ENCODE data around the gene DYNC2LI1.

GRCh38 chr2:43219359-43219653 is 7.1 kb downstream of the ZFP36L2 start:
- RRBS, 2 experiments, result no CpG with 5 or more reads among the region's 11 CpGs
CAGE:
- cytosol, long polyA minus RNA, result no peak
- cytosol, long polyA plus RNA, result no peak
- long polyA plus RNA, result no peak
- nucleus, long polyA minus RNA, result no peak
- nucleus, long polyA plus RNA, result no peak

GRCh38 chr2:43239737-43240696 is 13.6 kb upstream of the ZFP36L2 start:
- RRBS, 2 experiments, result no CpG with 5 or more reads among the region's 14 CpGs
CAGE:
- cytosol, long polyA minus RNA, result no peak
- cytosol, long polyA plus RNA, result no peak
- long polyA plus RNA, result no peak
- nucleus, long polyA minus RNA, result no peak
- nucleus, long polyA plus RNA, result no peak

GRCh38 chr2:43251215-43251716 is 24.9 kb upstream of the ZFP36L2 start:
- RRBS, 2 experiments, result no CpG with 5 or more reads among the region's 5 CpGs
CAGE:
- cytosol, long polyA minus RNA, result no peak
- cytosol, long polyA plus RNA, result no peak
- long polyA plus RNA, result no peak
- nucleus, long polyA minus RNA, result no peak
- nucleus, long polyA plus RNA, result no peak

GRCh38 chr2:43253895-43254348 is 27.5 kb upstream of the ZFP36L2 start:
- RRBS, 2 experiments, result no CpG with 5 or more reads among the region's 3 CpGs
CAGE:
- cytosol, long polyA minus RNA, result no peak
- cytosol, long polyA plus RNA, result no peak
- long polyA plus RNA, result no peak
- nucleus, long polyA minus RNA, result no peak
- nucleus, long polyA plus RNA, result no peak

DNA sequence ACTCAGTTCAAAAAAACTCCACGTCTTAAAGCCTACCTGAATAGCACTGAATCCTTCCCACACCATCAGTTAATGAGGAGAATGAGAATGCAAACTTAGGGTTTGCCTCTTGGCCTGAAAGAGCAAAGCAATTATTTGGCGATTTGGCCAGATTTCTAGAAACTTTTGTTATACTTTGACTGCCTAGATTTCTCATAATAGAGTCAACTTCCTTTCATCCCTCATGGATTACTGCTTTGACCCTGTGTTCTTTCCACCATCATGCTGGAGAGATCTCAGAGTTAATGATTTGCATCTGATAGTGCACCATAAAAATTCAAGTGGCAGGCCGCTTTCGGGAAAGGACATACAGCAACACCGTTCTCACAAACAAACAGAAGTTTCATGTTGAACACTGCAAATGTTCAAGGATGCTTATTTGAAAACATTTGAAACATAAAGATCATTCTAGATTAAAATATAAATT is 143.7 kb upstream of the ZFP36L2 start:
- RRBS, 2 experiments, result no CpG with 5 or more reads among the region's 5 CpGs
CAGE:
- cytosol, long polyA minus RNA, result no peak
- cytosol, long polyA plus RNA, result no peak
- long polyA plus RNA, result no peak
- nucleus, long polyA minus RNA, result no peak
- nucleus, long polyA plus RNA, result no peak

DNA sequence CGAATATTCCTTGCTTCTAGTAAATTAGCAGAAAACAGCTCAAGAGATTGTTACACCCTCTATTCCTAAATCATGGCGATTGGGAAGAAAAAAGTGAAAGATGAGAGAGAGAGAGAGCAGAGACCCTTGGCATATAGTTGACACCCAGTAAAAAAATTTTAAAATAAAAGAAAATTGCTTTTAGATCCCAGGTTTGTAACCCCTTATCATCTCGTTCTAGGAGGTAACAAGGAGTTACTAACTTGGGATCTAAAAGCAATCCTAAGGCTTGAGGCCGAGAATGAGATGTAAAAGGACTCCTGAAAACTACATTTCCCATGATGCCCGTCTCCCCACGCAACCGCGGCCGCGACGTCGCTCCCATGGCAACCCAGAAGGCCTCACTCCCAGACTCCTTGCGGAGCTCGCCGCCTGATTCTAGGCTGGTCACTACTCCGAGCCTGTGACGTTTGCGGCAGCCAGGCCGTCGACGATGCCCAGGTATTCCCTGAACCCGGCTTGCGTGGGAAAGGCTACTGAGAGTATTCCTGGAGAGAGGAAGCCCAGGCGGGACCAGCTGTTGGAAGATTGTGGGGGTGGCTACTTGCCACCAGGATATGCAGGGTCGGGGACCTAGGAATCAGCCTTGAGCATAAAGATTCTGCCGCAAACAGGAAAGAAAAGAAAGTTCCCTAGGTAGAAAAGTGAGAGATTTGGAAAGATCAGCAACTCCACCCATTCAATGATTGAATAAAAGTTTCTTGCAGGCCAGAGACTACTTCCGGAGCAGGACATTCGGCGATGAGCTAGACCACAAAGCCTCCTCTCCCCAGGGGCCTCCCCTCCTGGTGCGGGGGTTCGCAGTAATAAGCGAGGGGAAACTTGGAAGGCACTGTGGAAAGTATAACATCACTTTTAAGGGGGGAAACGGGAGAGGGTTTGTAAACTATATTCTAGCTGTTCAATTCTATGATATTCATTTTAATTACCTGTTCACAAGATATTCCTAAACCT is at the start of gene DYNC2LI1:
Gene DYNC2LI1, plus strand, starts transcription at position 373 of the 993 bp plus-strand sequence.
- RRBS, 2 experiments, result no CpG with 5 or more reads among the region's 33 CpGs
CAGE:
- cytosol, long polyA minus RNA, result no peak
- cytosol, long polyA plus RNA, result no peak
- long polyA plus RNA, result start-site peak on the plus strand centred at position 425 of the sequence, 107 bp wide, 89 and 133 reads in 2 replicates
- nucleus, long polyA minus RNA, result no peak
- nucleus, long polyA plus RNA, result start-site peak on the plus strand centred at position 413 of the sequence, 26 bp wide, 64 and 112 reads in 2 replicates

DNA sequence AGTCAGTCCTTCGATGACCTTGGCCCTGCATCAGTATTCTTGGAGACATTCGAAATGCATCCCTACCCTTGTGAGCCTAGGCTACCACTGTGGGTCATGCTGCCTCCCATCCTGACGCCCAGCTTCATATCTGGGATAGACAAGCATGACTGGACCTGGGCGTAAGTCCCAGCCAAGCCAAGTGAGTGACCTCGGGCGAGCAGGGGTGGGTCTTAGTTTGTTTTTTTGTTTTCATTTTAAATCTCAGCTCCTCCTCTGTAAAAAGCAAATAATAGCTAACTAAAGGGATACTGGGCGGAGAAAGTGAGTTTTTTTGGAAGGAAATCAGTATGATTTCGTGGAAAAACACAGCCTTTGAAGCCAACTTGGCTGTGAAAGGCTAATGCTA is 13.5 kb downstream of the ABCG5 start:
- RRBS, 2 experiments, result no CpG with 5 or more reads among the region's 8 CpGs
CAGE:
- cytosol, long polyA minus RNA, result no peak
- cytosol, long polyA plus RNA, result no peak
- long polyA plus RNA, result no peak
- nucleus, long polyA minus RNA, result no peak
- nucleus, long polyA plus RNA, result no peak

GRCh38 chr2:43840104-43840669 is 1.4 kb downstream of the ABCG8 start:
- RRBS, 2 experiments, result no CpG with 5 or more reads among the region's 9 CpGs
CAGE:
- cytosol, long polyA minus RNA, result no peak
- cytosol, long polyA plus RNA, result no peak
- long polyA plus RNA, result no peak
- nucleus, long polyA minus RNA, result no peak
- nucleus, long polyA plus RNA, result no peak

DNA sequence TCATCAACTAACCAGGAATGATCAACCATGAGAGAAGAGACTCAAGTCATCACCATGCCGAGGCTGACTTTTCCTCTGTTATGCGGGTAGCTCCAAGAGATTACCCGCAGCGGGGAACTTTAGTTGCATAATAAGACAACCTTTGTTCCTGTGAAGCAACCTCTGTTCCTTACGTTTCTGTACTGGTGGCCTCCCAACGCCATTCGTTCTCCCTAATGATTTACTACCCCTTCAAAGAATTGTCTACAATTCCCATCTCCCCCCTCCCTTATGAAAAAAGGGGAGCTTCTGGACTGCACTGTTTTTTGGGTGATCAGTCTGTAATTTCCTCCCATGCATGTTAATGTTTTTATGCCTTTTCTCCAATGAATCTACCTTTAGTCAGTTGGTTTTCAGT is 66.1 kb upstream of the LRPPRC start:
- RRBS, 2 experiments, result no CpG with 5 or more reads among the region's 7 CpGs
CAGE:
- cytosol, long polyA minus RNA, result no peak
- cytosol, long polyA plus RNA, result no peak
- long polyA plus RNA, result no peak
- nucleus, long polyA minus RNA, result no peak
- nucleus, long polyA plus RNA, result no peak

GRCh38 chr2:44102889-44103338 is 65.8 kb upstream of the PPM1B start:
- RRBS, 2 experiments, result no CpG with 5 or more reads among the region's 5 CpGs
CAGE:
- cytosol, long polyA minus RNA, result no peak
- cytosol, long polyA plus RNA, result no peak
- long polyA plus RNA, result no peak
- nucleus, long polyA minus RNA, result no peak
- nucleus, long polyA plus RNA, result no peak

- RRBS, 2 experiments, result no CpG with 5 or more reads among the region's 3 CpGs
CAGE:
- cytosol, long polyA minus RNA, result no peak
- cytosol, long polyA plus RNA, result no peak
- long polyA plus RNA, result no peak
- nucleus, long polyA minus RNA, result start-site peak on the plus strand at chr2:44203381-44203493, 16 reads; start-site peak on the plus strand at chr2:44203586-44203633, 8 reads; start-site peak on the plus strand at chr2:44203696-44203778, 11 reads; start-site peak on the plus strand at chr2:44203908-44203961, 23 reads
- nucleus, long polyA plus RNA, result no peak
These were observed 34.9 kb downstream of the PPM1B start for GRCh38 chr2:44203372-44204091.

CAGE:
- cytosol, long polyA minus RNA, result no peak
- cytosol, long polyA plus RNA, result no peak
- long polyA plus RNA, result no peak
- nucleus, long polyA minus RNA, result no peak
- nucleus, long polyA plus RNA, result no peak
These were observed 42.5 kb downstream of the PPM1B start for GRCh38 chr2:44211268-44211514.

GRCh38 chr2:44244115-44244744 is 31.1 kb upstream of the SLC3A1 start:
- RRBS, 2 experiments, result no CpG with 5 or more reads among the region's 12 CpGs
CAGE:
- cytosol, long polyA minus RNA, result no peak
- cytosol, long polyA plus RNA, result no peak
- long polyA plus RNA, result no peak
- nucleus, long polyA minus RNA, result no peak
- nucleus, long polyA plus RNA, result no peak

DNA sequence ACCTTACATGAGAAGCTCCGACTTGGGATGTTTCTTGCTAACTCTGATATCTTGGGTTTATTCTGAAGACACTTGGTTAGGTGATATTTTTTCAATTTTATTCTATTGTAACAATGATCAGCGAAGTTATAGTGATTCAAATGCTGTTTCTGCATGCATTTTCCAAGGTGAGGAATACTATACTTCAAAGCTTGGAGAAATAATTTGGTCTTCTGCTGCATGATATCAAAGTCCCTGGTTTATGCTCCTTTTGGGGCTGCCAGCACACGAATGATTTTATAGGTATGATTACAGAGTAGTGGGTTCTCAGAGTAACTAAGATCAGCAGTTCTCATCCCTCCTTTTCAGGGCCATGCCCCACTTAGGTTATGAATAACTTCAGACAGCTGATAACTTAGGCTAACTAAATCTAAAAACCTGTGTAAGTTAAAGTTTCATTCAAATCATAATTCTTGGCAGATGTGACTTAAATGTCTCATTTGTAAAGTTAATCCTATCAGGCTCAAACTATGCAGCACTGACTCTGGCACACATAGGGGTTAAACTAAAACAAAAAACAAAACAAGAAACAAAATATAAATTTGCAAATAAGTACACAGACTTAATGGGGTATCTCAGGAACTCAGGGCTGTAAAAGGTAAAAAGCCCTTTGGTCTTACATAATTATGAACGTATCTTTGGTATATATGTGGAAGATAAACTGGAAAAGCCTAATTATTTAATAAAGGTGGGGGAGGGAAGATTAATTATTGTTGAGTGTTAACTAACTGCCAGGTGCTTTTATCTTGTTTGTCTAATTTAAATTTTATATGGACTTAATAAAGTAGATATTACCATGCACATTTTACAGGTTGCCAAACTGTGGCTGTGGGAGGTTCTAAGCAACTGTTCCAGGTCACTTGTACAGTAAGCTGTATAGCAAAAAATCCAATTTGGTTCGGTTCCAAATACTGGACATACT is 1.5 kb downstream of the PREPL start:
- RRBS, 2 experiments, result no CpG with 5 or more reads among the region's 5 CpGs
CAGE:
- cytosol, long polyA minus RNA, result start-site peak on the minus strand centred at position 526 of the sequence, 116 bp wide, 13 reads
- cytosol, long polyA plus RNA, result no peak
- long polyA plus RNA, result no peak
- nucleus, long polyA minus RNA, result start-site peak on the minus strand centred at position 270 of the sequence, 763 bp wide, 33 reads
- nucleus, long polyA plus RNA, result no peak

- RRBS, 2 experiments, result no CpG with 5 or more reads among the region's 11 CpGs
CAGE:
- cytosol, long polyA minus RNA, result no peak
- cytosol, long polyA plus RNA, result no peak
- long polyA plus RNA, result no peak
- nucleus, long polyA minus RNA, result no peak
- nucleus, long polyA plus RNA, result no peak
These were observed 164.0 kb upstream of the SIX3 start for GRCh38 chr2:44777475-44778012.

DNA sequence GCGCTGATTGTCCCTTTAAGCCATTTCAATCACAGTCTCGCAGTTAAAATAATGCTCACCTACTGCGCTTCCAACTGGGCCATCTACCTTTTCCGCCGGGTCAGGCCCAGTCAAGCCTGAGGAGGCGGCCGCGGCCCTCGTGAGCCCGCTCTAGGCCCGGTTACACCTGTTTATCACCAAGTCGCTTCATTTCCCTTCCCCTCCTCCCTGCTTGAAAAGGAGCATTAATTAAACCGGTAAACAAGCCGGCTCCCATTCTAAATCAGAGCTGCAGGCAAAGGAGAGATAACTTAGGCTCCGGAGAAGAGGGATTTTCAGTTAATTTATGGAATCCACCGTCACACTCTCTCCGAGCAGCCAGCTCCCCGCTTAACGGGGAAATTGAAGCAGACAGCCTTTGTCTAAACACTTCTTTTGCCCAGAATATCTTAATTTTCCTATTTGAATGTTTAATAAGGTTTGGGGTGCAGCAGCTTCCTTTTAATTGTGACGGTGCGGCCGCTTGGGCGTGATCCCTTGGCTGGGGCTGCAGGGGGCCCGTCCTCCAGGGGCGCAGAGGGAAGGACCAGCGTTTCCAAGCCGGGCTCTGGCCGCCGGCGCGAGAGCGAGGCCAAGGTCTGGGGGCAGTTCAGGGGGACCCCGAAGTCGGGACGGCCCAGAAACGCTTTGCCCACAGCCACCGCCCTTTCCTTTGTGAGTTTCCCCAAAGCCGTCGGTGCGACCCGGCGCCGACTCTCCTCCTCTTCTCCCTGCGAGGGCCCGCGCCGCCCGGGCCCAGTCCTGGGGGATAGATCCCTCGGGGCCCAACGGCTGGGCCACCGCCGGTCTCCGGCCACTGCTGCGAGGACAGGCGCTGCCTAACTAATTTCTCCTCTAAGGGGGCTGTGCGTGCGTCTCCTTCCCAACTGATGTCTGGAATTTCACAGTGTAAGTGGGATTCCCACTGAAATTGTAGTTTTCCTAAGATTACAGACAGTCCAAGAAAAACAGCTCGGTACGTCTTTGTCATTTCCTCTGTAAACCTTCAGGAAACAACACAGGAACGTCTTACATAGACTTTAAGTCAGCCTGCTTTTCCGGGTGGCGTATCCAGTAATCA is 139.8 kb upstream of the SIX3 start:
- RRBS, 2 experiments, result 82 to 83% methylated on average over 20 to 23 of the region's 62 CpGs
CAGE:
- cytosol, long polyA minus RNA, result no peak
- cytosol, long polyA plus RNA, result no peak
- long polyA plus RNA, result no peak
- nucleus, long polyA minus RNA, result no peak
- nucleus, long polyA plus RNA, result no peak

DNA sequence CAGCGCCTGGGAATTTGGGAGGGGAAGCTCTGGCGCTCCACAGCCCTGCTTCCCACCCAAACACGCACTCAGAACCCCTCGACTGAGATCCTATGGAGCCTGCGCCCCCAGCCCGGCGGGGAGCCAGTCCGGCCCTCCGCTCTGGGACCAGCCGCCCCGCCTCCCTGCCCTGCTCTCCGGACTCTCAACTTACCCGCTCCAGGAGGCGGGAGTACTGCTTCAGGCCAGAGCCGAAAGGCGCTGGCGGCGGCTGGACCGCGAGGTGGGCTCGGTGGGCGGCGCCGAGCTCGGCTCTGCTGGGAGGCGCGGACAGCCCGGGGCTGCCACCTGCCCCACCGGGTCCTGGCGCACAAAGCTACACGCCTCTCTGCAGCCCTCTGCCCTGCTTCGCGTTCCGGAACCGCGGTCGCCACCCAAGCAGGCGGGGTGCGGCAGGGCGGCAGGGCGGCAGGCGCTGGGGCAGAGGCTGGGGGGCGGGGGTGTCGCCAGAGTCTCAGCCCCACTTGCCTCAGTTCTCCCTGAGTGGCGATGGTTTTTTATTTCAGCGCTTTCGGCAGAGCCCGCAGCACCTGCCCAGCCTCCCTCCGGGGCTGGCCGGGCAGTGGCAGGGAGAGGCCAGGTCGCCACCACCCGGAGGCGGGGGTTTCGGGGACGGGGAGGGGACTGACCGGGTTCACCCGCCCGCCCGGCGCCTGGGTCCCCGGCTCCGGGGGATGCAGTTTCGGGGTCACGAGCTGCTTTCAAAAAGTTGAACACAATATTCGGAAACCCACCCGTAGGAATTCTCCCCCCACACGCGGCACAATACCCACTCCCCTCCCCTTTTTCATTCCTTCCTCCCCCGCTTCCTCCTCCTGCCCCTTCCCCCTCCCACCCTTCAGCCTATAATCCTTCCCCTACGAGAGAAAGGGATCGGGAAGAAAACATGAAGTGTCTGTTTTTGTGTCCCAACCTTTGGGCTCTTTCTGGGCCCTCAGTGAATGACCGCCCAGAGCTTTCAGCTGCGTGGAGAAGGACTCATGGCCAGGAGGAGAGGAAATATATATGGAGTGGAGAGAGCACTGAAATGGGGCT is 2.5 kb upstream of the SIX3 start:
- RRBS, 2 experiments, result 2% methylated on average over 11 to 12 of the region's 73 CpGs
CAGE:
- cytosol, long polyA minus RNA, result no peak
- cytosol, long polyA plus RNA, result no peak
- long polyA plus RNA, result no peak
- nucleus, long polyA minus RNA, result no peak
- nucleus, long polyA plus RNA, result no peak

DNA sequence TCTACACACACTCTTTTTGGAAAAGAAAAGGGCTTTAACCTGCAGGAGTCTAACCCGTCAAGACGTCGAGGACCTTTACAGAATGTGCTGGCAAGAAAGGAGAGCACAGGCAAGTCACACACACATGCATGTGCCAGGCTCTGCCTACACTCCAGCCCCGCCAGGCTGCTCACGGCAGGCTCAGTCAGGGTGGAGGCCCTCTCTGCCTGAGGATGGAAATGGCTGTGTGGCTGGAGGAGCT is 10.2 kb downstream of the SIX3 start:
- RRBS, 2 experiments, result no CpG with 5 or more reads among the region's 5 CpGs
CAGE:
- cytosol, long polyA minus RNA, result no peak
- cytosol, long polyA plus RNA, result no peak
- long polyA plus RNA, result no peak
- nucleus, long polyA minus RNA, result no peak
- nucleus, long polyA plus RNA, result no peak

DNA sequence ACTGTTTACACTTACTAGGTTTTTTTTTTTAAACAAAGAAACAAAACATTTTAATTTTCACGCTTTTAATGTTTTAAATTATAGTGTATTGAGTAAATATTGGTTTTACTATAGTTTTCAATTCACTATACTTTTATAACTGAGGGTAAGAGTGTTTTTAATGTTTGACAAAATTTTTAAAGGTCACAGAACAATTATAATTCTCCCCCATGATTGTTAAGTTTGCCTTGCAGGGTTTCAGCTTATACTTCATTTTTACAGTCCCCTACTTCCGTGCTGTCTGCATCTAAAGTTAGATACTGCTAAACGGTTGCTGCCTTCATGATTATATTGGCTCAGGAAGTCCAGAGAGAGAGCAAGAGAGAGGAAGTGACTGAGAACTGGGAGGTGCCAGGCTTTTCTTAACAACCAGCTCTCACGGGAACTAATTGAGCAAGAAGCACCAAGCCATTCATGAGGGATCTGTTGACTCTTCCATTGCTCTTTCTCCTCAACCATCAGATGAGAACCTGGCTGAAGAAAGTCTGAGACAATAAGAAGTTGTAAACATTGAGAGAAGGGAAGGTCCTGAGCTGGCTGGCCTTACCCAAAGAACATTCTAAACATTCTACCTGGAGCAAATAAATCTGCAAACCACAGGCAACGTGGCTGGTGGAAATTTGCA is 125.4 kb upstream of the SIX2 start:
- RRBS, 2 experiments, result no CpG with 5 or more reads among the region's 5 CpGs
CAGE:
- cytosol, long polyA minus RNA, result no peak
- cytosol, long polyA plus RNA, result no peak
- long polyA plus RNA, result no peak
- nucleus, long polyA minus RNA, result no peak
- nucleus, long polyA plus RNA, result no peak

DNA sequence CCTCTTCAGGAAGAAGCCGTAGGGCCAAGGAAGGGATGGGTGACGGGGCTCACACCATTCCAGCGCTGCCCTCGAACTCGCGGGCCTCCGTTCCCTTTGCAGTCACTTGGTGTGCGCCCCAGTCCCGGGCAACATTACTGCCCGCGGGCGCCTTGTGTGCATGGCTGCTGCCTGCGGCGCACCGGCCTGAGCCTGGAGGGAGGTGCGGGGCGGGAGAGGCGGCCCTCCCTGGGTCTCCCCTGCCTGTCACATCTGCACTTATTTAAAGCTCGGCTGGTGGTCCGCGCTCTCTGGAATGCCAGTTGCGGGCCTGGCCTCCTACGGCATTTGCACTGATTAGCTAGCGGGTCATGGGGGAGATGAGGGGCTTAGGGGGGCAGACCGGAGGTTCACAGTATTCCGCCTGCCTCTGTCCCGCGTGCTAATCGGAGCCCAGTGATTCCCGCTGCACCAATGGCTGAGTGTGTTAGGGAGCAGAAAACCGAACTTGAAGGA is 161.0 kb upstream of the SIX2 start:
- RRBS, 2 experiments, result 95 to 97% methylated on average over 7 of the region's 31 CpGs
CAGE:
- cytosol, long polyA minus RNA, result no peak
- cytosol, long polyA plus RNA, result no peak
- long polyA plus RNA, result no peak
- nucleus, long polyA minus RNA, result no peak
- nucleus, long polyA plus RNA, result no peak